Left common carotid artery plus branches (tissue), 1 donor: ENCODE measurements around the genes JPH4 and TM9SF1.

- PRO-cap = no peak
Measured at GRCh38 chr14:23430312-23431161, 4.9 kb downstream of the MYH7 start.

DNA sequence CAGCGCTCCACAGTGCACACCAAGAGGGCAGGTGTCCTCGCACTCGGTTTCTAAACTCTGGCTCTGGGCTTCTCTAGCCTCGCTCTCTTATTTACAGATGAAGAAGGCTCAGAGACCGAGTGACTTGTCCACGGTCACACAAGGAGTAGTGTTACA is 620 bp upstream of the NGDN start:
- PRO-cap = no peak

DNA sequence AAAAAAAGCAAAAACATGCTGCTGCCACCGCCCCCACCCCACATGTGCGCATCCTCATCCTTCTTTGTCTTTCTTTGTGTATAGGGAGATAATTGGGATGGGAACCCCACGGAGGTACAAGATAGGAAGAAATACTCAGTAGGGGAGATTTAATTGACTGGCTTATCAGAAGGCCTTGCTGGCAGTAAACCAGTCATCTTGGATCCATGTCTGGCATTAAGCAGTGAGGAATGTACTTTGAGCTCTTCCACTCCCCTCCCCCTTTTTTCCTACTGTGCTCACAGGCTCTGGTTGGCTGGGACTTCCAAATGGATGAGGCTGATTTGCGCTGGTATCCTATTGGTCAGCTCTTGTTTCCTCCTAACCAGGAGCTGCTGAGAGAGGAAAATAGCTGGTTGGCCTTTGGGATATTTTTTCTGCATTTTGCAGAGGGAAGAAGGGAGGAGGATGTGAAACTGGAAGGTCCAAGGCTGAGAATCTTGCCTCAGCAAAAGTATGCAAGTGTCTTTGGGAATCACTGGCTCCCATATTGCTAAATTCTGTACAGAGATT is 24.7 kb downstream of the NGDN start:
- PRO-cap = no peak

- PRO-cap = no peak
Measured at GRCh38 chr14:23512044-23512676, 39.4 kb downstream of the ZFHX2 start.

GRCh38 chr14:23577812-23579262 is at the start of gene JPH4:
TSS of gene JPH4 (minus strand) at chr14:23578790.
- PRO-cap = no peak

- PRO-cap = no peak
Measured at GRCh38 chr14:24130867-24131739, 644 bp downstream of the FITM1 start.

DNA sequence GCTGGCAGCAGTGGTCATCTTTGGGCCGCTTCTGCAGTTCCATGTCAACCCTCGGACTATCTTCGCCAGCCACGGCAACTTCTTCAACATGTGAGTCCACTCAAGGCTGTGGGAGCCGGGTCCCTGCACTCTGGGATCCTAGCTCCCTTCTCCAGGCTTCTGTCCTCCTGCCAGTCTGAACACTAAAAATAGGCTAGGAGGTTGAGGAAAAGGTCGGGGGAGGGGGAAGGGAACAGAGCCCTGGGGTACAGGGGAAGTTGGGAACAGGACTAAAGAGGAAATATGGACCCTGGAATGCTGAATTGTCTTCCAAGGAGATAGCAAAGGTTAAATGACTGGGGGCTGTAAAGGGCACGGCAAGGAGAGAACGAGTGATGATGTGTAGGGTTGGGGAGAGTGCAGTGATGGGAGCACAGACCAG is 1.3 kb downstream of the FITM1 start:
- PRO-cap = no peak

- PRO-cap = no peak
Measured at GRCh38 chr14:24183160-24183882, 5.3 kb downstream of the IPO4 start.

- PRO-cap = no peak
Measured at GRCh38 chr14:24189531-24189936, 918 bp upstream of the IPO4 start.

DNA sequence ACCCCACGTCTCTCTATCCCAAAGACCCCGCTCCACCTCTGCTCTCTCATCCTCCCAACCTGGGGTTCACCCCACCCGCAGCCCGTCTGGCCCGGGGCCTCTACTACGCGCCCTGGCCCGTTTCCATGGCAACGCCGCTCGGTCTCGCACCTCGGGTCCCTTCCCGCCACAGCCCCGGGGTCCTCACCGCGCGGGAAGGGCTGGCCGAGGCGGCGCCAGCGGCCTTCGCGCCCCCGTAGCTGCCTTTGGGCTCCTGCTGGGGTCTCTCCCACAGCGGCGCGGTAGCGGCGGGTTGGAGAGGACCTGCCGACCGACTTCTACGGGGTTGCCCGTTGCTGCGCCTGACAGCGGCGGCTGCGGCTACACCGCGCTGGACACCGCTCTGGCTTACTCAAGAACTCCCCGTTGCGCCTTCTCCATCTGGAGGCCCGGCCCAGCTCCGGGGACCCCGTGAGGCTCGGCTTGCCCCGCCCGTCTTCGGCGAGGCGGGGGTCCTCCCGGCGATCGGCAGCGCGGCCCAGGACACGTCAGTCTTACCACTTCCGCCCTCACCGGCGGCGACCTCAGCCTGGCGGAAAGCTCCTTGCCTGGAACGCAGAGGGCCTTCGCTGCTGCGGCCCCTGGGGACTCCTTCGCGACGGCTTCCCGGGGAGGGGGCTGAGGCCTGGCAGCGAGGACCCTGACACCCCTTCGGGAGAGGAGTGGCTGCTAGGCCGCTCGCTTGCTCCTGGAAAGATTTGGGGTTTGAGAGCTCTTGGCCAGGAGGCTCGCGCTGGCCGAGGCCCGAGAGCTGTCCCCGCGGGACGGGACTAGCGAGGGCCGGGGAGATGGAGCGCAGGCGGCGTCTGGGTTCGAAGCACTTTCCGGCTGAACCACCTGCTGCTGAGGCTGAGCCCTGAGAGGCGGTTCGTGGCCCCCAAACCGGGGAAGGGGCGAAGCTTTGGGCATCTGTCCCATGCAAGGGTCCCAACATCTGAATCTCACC is at the start of gene TM9SF1:
TM9SF1 (minus strand) TSS at position 283 of the 985 bp plus-strand sequence.
- PRO-cap = bidirectional peak, plus-strand start at position 569 of the sequence, minus-strand start at position 280 of the sequence

DNA sequence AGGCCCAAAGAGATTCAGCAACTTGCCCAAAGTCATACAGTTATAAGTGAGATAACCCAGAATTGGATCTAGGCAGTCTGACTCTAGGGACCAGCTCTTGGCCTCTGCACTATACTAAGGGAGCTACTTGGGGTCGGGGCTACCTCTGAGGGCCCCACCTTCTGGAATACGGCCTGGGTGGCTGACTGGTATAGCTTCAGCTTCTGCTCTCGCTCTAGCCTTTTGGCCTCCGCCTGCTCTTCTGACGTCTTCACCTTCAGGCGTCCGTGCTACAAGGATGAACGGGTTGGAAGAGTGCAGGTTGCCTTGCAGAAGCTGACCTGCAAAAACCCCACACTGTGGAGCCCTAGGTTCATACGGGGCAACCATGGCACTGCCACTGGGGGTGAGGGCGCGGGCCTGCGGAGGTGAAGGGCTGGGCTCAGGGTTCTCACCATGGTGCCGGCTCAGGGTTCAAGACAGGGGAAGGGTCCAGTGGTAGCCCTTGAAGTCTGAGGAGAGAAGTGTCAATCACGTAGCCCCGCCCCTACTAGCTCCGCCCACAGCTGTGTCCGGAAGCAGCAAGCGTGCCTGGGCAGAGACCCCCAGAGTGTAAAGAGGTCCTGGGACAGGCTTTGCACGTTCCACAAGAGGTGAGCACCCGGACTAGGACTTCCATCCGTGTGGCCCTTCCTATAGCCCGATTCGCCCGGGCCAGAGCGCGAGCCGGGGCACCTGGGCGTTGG is 556 bp downstream of the RABGGTA start:
- PRO-cap = no peak

DNA sequence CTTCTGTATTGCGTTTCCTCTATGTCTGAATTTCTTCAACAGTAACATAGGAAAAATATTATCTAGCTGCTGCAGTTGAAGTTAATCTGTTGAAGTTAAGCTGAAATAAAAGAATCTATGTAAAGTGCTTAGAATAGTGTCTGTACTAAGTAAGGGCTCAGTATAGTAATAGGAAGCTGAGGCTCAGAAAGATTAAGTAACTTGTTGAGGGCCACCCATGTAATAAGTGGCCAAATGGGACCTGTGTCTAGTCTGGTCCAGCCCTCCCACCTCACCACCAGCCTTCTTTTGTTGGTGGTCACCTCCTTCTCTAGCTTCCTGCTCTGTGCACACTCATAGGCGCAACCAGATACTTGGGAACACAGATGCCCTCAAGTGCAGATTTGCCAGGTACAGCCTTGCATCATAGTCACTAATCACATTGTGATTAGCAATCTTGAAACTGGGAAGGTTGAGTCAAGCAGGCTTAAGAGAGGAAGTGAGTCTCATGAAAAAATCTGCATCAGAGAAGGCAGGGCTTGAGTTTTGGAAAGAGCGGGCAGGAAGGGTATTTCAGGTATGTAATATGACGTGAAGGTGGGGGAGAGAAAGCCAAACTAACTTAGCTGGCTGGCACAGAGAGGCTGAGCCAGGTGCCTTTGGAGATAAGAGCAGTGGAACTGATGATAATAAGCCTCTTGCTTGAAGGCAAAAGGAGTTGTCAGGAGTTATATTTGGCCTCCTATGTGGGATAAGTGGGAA is 2.6 kb upstream of the RABGGTA start:
- PRO-cap = no peak

DNA sequence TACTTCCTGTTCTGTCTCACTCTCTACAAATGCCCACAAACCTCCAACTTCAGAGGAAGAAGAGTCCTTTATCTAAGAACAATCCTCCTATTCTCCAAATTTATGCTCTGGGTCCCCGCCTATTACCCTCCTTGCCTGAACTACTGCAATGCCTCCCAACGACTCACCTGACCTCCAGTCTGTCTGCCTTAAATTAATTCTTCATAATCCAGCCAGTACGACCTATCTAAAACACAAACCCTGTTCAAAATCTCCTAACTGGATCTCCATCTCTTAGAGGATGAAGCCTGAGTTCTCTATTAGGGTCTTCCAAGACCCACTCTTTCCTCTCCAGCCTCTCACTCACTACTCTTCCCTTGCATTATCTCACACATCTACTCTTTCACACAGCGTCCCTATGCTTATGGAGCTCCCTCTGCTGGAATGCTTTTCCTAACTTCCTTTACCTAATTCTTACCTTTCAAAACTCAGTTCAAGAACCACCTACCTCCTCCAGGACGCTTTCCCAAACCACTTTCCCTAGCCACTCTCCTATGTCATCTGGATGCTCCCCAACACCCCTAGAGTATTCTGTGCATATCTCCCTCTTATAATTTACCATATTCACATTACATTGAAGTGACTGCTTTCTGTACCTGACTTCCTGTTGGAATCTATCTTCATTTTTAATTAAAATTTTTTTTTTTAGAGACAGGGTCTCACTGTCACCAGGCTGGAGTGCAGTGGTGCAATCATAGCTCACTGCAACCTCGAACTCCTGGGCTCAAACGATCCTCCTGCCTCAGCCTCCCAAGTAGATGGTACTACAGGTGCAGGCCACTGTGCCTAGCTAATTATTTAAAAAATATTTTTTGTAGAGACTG is 2.0 kb downstream of the DHRS1 start:
- PRO-cap = no peak

DNA sequence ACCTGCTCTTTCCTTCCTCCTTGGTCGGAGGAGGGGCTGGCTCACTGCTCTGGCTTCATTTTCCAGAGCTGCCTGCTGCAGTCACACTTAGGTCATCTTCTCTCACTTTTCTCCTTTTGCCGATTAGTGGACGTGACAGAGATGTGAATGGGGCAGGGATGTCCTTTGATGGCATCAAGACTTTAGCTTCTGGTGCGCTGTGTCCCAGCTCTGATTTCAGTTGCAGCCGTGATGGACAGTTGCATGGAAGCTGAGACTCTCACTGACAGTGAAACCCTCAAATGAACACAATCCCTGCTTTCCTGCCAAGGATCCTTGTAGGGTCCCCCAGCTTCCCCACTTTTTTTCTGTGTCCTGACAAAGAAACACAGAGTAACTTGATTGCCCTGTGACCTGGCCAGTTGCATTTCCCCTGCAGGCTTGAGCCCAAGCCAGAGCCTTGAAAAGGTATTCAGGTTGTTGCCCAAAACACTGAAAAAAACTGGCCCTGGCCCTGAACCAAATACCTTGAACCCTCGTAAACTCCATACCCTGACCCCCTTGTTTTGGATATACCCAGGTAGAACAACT is 785 bp upstream of the CIDEB start:
- PRO-cap = no peak

DNA sequence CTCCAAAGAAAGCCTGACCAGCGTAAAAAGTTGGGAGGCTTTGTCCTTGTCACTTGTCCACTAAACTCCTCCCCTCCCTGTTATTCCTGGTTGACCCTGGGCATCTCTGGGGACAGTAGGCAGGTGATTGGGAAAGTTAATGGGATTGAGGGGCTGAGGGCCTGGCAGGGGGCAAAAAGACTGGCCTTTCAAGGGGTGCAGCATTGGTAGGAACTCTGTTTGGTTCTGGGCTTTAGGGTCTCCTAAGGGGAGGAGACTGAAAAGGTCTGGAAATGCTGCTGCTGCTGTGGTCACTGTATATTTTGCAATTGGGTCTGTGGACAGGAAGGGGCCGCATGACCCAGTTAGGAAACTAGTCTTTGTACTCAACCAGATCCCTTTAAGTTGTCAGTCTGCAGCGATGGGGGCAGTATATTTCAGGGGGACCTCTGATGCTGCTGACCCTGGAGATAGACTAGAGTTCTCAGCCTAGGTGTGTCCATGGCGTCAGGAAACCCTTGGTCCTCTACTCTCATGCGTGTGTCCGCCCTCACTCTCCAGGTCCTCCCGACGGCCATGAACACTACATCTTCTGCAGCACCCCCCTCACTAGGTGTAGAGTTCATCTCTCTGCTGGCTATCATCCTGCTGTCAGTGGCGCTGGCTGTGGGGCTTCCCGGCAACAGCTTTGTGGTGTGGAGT is 3.9 kb downstream of the LTB4R start:
- PRO-cap = no peak

GRCh38 chr14:24441682-24442145 is 862 bp downstream of the SDR39U1 start:
- PRO-cap = no peak

GRCh38 chr14:24809073-24809395 is 175.0 kb upstream of the GZMB start:
- PRO-cap = no peak

DNA sequence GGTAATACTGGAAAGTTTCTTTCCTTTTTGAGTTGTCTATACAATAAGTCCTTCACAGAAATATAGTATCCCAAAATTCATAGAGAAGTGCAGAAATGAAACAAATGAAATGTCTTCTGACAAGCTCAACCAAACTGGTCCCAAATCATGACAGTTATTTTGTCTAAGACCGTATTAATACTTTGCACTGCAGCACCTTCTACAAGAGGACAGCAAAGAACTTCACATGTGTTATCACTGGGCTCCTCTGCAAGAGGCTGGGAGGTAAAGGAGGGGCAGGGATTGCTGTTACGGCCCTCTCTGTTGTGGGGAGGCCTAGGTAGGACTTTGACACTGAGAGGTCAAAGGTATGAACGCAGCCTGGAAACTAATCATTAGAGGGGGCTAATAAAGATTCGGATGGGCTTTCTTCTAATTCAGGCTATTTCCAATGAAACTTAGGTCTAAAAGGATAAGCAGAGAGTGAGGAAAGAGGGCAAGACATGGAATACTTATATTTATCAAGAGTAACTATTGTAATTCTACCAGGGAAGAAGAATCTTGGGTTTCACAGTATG is 176.2 kb upstream of the GZMB start:
- PRO-cap = no peak

DNA sequence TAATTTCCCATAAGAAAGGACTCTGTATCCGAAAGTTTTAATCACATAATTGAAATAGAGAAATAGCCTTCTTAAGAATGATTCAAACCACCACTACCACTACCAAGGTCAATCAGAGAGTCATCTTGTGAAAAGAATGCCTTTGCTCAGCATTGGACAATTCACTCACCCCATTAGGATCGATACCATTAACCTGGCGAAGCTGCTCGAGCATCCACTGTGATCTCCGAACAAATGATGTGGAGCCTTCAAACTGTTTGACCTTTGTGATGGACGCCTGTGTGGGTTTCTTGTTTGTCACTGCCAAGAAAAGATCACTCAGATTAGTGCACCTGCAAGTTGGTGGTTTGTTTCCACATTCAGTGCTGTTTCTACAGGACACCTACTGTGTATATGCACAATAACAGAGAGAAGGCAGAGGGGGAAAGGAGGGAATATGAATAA is 193.1 kb downstream of the STXBP6 start:
- PRO-cap = no peak

DNA sequence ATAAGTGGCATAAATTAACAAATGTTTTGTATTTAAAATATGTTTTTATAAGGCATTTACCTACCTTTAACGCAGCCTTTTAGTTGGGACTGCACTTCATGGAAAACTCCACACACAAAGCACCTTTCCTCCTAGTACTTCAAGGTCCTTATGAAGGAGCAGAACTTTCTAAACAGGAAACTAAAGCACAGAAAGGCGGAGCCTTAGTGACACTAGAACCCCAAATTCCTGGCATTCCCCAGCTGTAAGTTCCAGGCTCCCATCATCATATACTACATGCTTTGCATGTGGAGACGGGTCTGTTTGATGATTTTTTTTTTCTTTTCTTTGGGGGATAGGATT is 39.5 kb downstream of the STXBP6 start:
- PRO-cap = no peak